Renal cortical epithelial cell (primary cell): ENCODE measurements around the gene RALGDS.

- RRBS: no CpG with 5 or more reads among the region's 9 CpGs
Observed at GRCh38 chr9:131708161-131708912, 31.5 kb downstream of the RAPGEF1 start.

DNA sequence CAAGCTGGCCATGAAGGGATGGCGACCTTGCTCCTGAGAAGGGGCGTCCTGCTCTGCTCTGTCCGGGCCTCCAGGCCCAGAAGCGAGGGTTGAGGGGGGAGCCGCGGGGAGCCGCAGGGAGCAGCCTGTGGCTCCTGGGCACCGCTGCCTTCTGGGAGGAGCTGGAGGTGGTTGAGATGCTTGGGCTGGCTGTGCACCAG lies 84.3 kb upstream of the RAPGEF1 start:
- RRBS: no CpG with 5 or more reads among the region's 8 CpGs

GRCh38 chr9:132059142-132059831 lies 20.4 kb downstream of the MED27 start:
- RRBS: no CpG with 5 or more reads among the region's 13 CpGs

- RRBS: no CpG with 5 or more reads among the region's 5 CpGs
Observed at GRCh38 chr9:132328630-132329183, 26.1 kb downstream of the SETX start.

GRCh38 chr9:132382072-132382476 lies 24.6 kb downstream of the TTF1 start:
- RRBS: no CpG with 5 or more reads among the region's 5 CpGs

- RRBS: 28% methylated on average over 3 of the region's 12 CpGs
Observed at GRCh38 chr9:132548282-132548812, 34.1 kb upstream of the BARHL1 start.

- RRBS: no CpG with 5 or more reads among the region's 1 CpG
Observed at GRCh38 chr9:132942059-132942305, 2.4 kb downstream of the TSC1 start.

- RRBS: no CpG with 5 or more reads among the region's 5 CpGs
Observed at GRCh38 chr9:132942505-132943141, 1.8 kb downstream of the TSC1 start.

- RRBS: no CpG with 5 or more reads among the region's 20 CpGs
Observed at GRCh38 chr9:132983816-132984721, 5.6 kb downstream of the GFI1B start.

DNA sequence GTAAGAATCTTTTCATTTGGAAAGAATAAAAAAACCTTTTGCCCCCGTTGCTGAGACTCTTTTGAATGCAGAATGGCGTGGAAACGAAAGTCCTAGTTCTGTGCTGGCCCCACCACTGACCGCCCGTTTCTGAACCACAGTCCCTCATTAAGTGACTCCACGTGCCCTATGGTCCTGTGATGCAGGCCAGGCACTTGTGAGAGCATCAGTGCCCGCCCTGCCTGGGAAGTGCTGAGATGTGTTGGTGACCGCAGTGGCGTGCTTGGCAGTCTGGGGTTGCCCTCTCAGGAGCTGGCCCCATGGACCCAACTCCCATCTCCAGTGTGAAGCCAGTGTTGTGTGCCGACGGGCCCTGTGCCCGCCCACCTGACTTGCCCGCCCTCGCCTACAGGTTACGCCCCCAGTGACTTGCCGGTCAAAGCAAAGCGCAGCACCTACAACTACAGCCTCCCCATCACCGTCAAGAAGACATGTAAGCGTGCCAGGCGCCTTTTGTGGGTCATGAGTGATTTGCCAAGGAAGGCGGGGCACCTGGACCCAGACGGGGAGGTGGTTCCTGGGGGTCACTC lies 7.7 kb upstream of the CEL start:
- RRBS: no CpG with 5 or more reads among the region's 22 CpGs

GRCh38 chr9:133101784-133102376 lies 19.2 kb downstream of the RALGDS start:
- RRBS: no CpG with 5 or more reads among the region's 13 CpGs

- RRBS: 90% methylated on average over 2 of the region's 19 CpGs
Observed at GRCh38 chr9:133105628-133106129, 15.4 kb downstream of the RALGDS start.

DNA sequence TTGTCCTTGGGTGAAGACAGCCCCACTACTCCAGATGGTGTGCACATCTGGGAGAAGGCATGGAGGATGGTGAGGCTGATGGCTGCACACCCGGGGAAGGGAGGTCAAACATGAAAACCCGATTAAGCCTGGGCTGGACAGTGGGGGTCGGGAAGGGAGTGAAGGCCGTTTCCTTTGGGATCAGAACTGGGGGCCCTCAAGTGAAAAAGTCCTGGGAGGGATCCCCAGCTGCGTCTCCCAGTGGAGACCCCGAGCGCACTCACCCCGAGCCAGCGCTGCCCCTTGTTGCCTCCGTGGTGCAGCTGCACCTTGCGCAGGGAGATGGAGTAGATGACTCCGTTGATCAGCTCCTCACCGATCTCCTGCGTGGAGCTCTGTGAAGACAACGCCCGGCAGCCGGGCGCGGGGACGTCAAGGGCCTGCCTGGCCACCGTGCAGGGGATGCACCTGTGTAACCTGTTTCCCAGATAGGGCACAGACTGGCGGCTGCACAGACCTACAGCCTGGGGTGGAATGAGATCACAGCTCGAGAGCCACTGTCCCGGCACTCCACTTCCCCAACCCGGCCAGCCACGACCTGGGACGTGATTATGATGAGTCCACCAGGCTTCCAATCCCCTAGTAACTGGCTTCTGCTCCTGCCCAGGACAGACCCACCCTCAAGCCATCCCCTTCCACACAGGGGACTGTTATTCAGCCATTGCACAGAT lies 9.1 kb downstream of the RALGDS start:
- RRBS: no CpG with 5 or more reads among the region's 27 CpGs

GRCh38 chr9:133113802-133114446 lies 7.1 kb downstream of the RALGDS start:
- RRBS: no CpG with 5 or more reads among the region's 15 CpGs

DNA sequence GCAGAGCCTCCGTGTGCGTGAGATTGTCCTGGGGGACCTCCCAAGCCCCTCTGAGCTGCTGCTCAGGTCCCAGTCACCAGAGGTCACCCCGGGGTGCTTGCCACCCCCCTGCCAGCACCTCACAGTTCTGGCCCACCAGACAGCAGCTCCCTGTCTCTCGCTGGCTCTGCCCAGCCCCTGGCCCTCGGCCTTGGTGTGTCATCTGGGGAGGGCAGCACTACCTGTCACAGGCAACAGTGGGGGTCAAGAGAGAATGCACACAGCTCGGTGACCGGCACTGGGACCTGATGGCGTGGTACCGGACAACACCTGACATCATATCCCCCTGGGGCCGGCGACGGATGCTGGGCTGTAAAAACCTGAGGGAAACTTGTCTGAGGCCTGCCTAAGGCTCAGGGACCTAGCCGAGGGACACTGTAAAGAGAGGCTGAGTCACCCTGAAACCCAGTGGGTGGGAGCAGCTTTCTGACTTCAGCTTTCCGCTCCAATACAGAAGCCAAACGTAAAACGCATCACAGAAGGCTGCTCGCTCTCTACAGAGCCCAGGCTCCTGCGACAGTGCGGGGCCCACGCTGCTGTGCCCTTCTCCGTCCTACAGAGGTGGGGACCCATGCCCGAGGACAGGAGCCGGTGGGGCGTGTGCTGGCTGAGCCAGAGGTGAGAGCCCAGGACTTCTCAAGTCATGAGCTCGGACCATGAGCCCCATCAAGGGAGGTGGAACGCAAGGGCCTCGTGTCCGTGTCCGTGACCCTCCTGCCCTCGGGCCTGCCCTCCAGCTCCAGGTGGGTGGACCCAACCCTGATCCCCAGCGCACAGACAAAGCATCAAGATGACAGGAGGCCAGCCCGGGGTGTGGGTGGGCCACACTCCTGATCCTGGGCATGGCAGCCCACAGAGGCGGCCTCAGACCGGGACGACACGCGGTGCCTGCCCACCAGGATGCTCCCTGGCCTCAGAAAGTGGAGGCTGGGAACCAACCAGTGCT lies 5.3 kb downstream of the RALGDS start:
- RRBS: 98% methylated on average over 6 of the region's 37 CpGs

GRCh38 chr9:133119870-133120844 lies 883 bp downstream of the RALGDS start:
- RRBS: no CpG with 5 or more reads among the region's 37 CpGs

GRCh38 chr9:133120845-133121380 lies at the start of gene RALGDS:
RALGDS (minus strand) TSS chr9:133121240.
- RRBS: under 1% methylated on average over 52 of the region's 78 CpGs

GRCh38 chr9:133122978-133123817 lies 2.2 kb upstream of the RALGDS start:
- RRBS: no CpG with 5 or more reads among the region's 16 CpGs

GRCh38 chr9:133137377-133137772 lies 16.3 kb upstream of the RALGDS start:
- RRBS: no CpG with 5 or more reads among the region's 9 CpGs

GRCh38 chr9:133147181-133148316 lies 16.2 kb downstream of the GBGT1 start:
- RRBS: 5% methylated on average over 2 of the region's 21 CpGs